ENCODE measurements around the gene DTHD1.

- RRBS, result no CpG with 5 or more reads among the region's 26 CpGs
These were observed 1276.5 kb downstream of the PCDH7 start for GRCh38 chr4:31996583-31997083.

GRCh38 chr4:35988712-35988934 is 255.7 kb downstream of the ARAP2 start:
- RRBS, result no CpG with 5 or more reads among the region's 2 CpGs

DNA sequence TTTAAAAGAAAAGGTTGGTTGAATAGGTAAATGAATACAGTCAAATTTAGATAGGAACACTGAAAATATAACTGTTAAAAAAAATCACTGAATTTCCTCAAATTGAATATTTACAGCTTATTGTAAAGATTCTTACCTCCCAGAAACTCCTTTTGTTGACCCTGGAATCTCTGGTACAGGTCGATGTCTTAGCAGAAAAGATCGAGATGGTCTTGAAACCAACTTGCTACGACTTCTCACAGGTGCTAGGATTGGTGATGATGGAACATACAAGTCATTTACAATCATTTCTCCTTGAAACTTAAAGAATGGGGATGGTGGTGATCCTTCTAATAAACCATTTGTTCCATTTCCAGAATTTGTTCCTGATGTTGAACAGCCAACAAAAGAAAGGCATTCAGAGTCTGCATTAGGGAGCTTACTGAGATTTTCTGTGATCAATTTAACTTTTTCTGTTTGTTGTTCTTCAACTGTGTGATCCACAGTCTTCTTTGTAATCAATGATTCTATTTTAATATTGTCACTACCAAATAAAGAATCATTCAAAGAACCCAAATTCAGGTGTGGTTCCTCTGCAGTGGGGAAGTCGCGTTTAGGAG is 15.8 kb downstream of the ARAP2 start:
- RRBS, result no CpG with 5 or more reads among the region's 5 CpGs

DNA sequence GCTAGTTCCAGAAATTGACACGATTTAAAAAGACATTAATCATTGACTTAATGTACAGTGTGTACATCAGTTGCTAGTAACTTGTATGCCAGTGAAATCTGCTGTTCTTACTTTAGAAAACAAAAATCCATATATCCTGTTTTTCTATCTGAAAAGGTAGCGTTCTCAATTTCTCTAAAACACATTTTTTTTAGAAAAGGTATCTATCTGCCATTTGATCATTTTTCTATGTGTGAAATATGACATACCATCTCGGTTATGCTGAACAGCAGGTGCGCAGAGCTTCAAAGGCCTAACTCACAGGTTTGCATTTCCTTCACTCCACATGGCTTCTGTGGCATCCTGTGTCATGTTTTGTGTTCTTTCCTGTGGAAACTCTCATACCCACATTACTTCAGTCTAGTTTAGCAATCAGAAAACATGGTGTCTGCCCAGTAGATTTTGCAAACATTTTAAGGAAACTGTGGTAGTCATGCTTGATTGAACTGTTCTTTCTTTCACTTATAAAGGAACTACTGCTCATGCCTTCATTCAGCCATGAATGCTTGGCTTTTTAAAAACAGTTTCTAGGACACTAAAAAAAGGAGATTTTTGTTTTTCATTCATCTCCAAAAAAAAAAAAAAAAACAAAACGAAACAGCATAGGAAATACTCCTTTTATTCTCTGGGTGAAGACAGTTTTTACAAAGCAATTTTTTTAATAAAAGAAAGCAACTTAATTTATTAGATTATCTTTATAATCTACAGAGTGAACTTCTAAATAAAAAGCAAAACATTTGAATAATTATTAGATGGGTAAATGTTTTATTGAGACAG is 11.3 kb upstream of the ARAP2 start:
- RRBS, result no CpG with 5 or more reads among the region's 5 CpGs

DNA sequence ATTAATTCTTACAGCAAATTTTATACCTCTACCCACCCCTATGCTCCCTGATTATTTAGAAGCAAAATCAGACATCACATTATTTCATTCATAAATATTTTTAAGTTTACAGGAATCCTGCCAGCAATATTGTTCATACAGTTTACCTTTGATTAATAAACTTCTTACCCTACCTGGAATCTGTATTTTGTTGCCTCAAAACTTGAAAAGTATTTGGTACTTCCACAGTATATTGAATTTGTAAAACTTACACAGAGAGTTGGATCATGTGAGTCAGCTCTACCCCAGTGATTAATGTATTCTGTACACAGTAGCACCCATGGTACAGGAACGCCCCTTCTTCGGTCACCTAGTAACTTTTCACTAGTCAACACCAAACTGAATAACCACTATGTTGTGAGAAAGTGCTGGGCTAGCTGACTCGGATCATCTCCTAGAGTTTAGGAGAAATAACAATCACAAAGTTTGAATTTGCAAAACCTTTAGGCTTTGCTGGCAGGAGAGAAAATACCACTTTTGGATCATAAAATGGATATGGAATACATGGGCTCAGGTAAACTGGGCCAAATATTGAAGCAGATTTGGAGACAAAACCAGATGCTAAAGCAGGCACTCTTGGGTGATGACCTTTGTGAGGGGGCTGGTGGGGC is at the start of gene DTHD1:
Gene DTHD1, plus strand, starts transcription at position 386 of the 650 bp plus-strand sequence.
- RRBS, result no CpG with 5 or more reads among the region's 3 CpGs

- RRBS, result no CpG with 5 or more reads among the region's 10 CpGs
These were observed 44.4 kb downstream of the RELL1 start for GRCh38 chr4:37641758-37642257.

- RRBS, result no CpG with 5 or more reads among the region's 5 CpGs
These were observed 7.0 kb downstream of the RELL1 start for GRCh38 chr4:37679089-37679738.

DNA sequence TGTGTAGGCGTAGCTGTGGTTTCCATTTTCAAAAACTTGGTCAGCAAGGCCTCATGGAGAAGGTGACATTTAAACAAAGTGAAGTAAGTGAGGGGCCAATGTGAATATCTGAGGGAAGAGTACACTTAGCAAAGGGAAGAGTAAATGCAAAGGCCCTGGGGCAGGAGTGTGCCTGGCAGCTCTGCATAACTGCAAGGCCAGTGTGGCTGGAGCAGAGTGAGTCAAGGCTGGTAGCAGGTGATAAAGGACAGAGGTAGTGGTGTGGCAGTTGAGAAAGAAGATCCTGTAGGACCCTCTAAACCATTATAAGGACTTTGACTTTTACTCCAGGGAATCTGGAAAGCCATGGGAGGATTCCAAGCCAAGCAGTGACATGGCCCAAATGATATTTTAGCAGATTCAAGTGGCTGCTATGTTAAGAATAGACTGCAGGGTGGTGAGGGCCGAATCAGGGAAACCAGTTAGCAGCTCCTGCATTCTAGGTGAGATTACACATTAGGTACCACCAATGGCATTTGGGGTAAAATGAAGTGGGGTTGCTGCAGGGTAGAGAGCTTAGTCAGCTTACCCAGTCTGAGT is 5.9 kb upstream of the TBC1D1 start:
- RRBS, result no CpG with 5 or more reads among the region's 2 CpGs

- RRBS, result no CpG with 5 or more reads among the region's 7 CpGs
These were observed 60.3 kb downstream of the PTTG2 start for GRCh38 chr4:38020486-38020932.

DNA sequence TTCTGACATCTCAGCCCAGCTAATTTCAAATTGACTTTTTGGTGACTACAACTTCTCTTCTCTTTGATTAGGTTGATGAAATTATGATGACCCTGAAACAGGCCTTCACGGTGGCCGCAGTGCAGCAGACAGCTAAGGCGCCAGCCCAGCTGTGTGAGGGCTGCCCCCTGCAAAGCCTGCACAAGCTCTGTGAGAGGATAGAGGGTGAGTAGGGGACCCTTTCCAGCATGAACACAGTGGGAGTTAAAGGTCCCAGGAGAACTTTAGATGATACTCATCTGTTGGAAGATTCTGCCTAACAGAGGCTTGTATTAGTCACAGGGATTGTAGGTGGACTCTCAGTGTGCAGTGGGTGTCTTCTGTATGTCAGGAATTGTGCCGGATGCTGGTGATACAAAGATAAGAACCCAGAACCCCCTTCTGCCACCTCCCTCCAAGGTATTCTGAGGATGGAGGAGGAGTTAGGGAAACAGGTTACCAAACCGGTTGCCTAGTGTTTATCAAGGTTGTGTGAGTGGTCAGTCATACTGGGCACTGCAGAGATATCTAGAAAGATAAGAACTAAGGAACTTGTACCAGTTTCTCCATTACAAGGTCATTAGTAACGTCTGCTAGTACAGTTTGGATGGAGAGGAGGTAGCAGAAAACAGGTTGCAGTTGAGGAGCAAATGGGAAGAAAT is 61.5 kb downstream of the PTTG2 start:
- RRBS, result 94% methylated on average over 2 of the region's 6 CpGs

GRCh38 chr4:38082628-38083157 is 122.5 kb downstream of the PTTG2 start:
- RRBS, result no CpG with 5 or more reads among the region's 6 CpGs

DNA sequence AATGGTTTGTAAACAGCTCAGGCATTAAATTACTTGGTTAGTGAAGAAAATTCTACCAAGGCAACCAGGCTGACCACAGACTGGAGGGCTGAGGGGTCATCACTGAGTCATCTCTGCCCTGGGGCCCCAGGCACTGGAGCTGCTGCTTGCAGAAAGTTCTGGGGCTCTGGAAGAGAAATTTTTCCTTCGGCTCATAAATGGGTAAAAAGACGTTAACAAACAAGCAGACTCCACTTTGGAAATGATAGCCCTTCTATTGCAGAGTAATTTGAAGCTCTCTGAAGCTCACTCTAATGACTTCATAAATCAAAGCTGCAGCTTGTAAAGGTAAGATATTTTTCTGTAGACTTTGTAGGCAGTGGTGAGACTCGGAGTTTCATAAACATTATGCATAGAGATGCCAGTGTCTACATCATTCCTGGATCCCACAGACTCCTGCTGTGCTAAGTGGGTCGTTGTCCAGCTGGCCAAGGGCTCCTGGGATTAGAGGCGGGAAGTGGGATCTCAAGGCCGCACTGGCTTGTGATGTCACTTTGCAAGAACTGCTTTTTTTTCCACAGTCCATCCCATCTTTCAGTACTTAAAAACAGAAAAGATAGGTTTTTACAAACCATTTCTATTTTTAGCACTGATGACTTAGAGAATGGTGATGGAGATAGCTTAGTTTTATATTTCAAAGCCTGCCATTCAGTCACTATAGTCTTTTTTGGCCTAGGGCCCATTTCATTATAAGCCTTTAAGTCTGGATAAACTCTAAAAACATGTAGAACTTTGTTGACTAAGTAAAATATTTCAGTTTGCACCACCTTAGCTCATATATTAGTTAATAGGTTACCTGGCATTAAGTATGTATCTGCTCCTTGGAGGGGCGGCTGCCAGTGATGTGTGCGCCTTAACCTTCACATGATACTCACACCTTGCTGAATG is 159.8 kb downstream of the PTTG2 start:
- RRBS, result no CpG with 5 or more reads among the region's 8 CpGs

DNA sequence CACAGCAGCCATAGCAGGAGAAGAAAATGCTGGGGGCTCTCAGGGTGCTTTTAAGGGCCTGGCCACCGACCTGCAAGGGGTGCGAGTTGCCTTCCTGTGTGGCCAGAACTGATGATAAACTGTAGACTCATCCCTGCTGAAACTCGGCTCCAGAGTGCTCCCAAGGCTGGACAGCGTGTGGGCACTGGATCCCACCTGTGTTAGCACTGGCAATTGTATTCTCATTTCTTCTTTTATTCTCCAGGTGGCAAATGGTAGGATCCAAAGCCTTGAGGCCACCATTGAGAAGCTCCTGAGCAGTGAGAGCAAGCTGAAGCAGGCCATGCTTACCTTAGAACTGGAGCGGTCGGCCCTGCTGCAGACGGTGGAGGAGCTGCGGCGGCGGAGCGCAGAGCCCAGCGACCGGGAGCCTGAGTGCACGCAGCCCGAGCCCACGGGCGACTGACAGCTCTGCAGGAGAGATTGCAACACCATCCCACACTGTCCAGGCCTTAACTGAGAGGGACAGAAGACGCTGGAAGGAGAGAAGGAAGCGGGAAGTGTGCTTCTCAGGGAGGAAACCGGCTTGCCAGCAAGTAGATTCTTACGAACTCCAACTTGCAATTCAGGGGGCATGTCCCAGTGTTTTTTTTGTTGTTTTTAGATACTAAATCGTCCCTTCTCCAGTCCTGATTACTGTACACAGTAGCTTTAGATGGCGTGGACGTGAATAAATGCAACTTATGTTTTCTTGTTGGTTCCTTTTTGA is 176.9 kb downstream of the PTTG2 start:
- RRBS, result no CpG with 5 or more reads among the region's 24 CpGs

DNA sequence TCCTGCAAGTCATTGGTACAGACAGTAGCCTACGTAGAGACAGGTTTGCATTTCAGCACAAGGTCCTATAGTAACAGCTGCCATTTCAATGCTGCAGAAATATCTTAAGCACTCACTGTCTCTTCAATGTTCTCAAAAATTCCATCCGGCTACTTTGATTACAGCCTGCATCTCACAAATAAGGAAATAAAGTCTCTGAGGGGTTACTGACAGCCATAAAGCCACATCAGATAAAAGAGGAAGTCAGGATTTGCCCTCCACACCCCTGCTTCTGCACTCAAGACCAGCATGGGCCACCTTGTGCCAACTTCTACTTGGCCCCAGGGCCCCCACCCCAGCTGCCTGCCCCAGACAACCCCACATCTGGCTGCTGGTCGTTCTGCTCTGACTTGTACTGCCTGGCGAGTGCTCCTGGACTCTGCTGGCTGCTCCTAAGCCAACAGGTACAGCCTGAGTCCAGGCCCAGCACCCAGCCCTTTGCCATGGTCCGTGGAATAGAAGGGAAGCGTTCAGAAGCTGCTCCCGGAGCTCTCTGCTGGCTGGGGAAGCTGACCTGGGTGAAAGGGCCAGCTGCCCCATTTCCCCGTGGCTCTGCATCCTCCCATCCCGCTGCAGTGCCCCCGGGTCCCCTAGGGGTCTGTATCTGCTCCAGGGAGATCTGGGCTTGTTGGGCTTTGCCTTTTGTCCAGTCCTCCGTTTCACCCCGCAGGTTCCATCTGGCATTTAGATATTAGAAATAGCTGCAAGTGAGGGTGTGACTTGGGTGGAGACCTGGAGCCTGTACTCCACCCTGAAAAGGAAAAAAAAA is 194.5 kb downstream of the PTTG2 start:
- RRBS, result 42% methylated on average over 3 of the region's 12 CpGs

DNA sequence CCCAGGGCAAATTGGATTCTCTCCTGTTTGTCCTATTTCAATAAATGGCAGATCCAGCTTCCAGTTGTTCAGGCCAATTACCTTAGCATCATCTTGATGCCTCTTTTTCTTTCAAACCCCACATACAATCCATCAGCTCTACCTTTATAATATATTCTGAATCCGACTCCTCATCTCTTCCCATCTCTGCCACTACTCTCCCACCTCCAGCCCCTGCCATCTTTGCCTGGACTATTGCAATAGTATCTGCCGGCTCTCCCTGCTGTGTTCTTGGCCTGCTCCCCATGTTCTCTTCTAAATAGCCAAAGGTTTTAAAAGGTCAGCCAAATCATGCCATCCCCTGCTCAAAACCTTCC is 265.9 kb downstream of the PTTG2 start:
- RRBS, result no CpG with 5 or more reads among the region's 2 CpGs

- RRBS, result no CpG with 5 or more reads among the region's 8 CpGs
These were observed 303.7 kb downstream of the PTTG2 start for GRCh38 chr4:38263772-38264481.

DNA sequence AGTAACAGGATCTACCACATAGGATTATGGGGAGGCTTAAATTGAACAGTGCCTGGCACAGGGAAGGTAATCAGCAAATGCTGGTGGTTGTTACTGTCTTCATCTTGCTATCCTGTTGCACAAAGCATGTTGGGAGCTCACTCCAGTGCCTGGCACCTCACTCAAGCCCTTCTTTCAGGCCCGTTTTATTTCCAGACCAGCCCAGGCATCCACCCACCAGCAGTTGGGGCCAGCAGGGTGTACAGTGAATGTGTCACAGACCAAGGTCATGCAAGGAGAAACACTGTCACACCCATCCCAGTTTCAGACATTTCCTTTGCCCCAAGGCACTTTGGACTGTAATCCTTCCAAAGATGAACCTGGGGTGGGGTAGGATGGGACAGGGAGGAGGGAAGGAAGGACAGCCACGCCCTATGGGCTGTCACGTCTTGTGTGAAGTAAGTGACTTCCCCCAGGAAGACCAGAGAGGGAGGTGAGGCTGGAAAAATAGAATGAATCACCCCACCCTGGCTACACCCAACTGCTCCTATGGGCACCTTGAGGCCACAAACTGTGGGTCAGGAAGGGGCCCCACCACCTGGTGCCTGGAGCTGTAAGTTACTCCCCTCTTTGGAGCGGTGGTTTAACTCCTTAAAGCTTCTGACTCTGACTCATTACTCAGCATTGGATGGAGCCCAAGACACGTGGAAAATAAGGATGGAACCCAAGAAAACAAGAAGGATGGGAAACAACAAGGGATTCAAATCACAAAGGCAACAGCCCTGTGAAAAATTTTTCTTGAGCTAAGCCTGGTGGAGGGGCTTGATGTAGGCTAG is 350.0 kb upstream of the KLF3 start:
- RRBS, result no CpG with 5 or more reads among the region's 5 CpGs

GRCh38 chr4:38509512-38509890 is 154.5 kb upstream of the KLF3 start:
- RRBS, result no CpG with 5 or more reads among the region's 6 CpGs

GRCh38 chr4:38654068-38654750 is 9.8 kb upstream of the KLF3 start:
- RRBS, result no CpG with 5 or more reads among the region's 11 CpGs

DNA sequence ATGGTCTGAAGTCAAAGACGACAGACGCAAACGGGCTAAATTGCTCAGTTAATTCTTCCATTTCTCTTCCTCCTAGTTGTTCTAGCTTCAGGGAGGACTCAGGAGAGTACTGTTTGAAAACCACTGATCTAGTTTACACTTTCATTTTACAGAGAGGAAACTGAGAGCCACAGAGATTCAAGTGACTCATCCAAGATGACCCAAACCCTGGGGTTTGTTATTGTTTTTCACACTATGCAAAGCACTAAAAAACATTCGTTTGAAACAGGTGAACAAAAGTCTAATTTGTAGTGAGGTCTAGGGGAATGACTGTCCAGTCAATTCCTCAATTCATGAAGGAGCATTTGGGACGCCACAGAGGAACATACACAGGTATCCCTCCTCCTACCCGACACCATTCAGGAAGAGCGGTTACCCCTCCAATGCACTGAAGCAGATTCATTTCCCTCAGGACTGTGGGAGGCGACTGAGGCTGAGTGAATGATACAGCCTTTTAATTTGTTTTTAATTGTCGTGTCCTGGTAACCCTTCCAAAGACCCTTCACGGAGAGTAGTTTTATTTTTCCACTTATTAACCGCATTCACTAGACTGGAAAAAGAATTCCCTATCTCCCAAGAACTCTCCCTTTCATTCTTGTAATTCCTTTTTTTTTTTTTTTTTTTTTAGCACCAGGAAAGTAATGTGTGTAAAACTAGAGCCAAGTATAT is 30.3 kb downstream of the TLR10 start:
- RRBS, result no CpG with 5 or more reads among the region's 11 CpGs